Subcutaneous adipose tissue (tissue), 3 donors: Measurements from ENCODE around the gene IKZF1.

DNA sequence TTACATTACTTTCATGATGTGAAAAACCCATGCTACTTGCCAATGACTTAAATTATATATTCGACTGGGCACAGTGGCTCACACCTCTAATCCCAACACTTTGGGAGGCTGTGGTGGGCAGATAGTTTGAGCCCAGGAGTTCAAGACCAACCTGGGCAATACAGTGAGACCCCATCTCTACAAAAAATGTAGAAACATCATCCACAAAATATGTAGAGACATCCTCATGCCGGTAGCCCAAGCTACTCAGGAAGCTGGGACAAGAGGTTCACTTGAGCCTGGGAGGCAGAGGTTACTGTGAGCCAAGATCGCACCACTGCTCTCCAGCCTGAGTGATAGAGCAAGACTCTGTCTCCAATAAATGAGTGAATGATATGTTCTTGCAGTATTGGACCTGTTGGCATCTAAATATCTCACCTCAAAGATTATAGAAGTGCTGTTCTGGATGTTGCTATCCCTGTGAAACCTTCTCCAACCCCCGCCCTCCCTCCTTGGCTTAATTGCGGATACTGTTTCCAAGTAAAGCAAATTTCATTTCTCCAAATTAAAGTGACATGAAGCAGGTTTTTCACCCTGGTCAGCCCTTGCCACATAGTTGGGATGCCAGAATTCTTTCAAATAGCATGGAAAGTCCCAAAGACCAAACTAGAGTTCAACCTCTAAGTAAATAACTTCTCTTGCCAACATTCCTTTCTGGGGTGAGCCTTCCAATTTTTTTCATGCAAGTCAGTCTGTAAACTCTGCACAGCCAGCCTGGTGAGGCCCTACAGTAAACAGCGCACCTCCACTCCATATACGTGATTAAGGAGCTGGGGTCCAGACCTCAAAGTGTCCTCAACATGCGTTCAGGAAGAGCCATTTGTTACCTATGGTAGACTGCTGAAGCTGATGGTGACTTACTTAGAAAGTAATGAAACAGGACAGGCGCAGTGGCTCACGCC lies 22.8 kb upstream of the TNS3 start:
- PRO-cap = no peak
- RAMPAGE, long total RNA, 3 experiments = no peak in any of the 3 experiments

GRCh38 chr7:47623052-47623811 lies 41.3 kb upstream of the TNS3 start:
- PRO-cap = no peak
- RAMPAGE, long total RNA, 3 experiments = no peak in any of the 3 experiments

- PRO-cap = unidirectional peak, plus-strand start at chr7:47806931
- RAMPAGE, long total RNA, 3 experiments = start-site peak on the plus strand in 3 of 3 experiments, at chr7:47806954-47806991 at its widest, 5 to 12 reads per replicate
Observed at GRCh38 chr7:47806646-47807237, 141.5 kb downstream of the PKD1L1 start.

- PRO-cap = no peak
- RAMPAGE, long total RNA, 3 experiments = no peak in any of the 3 experiments
Observed at GRCh38 chr7:48110729-48111235, 21.7 kb downstream of the UPP1 start.

DNA sequence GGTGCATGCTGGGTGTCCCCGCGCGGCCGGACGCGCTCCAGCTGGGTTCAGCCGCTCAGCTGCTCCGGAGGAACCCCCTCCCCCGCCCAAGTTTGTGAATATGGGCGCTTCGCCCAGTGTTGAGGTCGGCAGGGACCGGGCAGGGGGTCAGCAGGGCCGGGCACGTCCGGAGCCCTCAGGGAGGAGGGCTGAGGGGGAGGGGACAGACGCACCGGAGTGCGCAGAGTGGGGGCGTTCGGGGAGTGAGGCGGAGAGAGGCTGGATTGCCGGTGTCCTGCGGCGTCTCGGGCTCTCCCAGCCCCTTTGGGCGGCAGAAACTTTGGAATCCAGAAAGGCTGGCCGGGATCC lies 684 bp downstream of the VWC2 start:
- PRO-cap = no peak
- RAMPAGE, long total RNA, 3 experiments = no peak in any of the 3 experiments

GRCh38 chr7:49775629-49776254 lies 2.3 kb downstream of the VWC2 start:
- PRO-cap = no peak
- RAMPAGE, long total RNA, 3 experiments = no peak in any of the 3 experiments

- PRO-cap = no peak
- RAMPAGE, long total RNA, 3 experiments = no peak in any of the 3 experiments
Observed at GRCh38 chr7:50204406-50205077, 100.0 kb upstream of the IKZF1 start.

GRCh38 chr7:50304384-50305372 lies at the start of gene IKZF1:
Gene IKZF1, plus strand, starts transcription at chr7:50304716.
- PRO-cap = bidirectional peak, plus-strand start at chr7:50304669, minus-strand start at chr7:50304594
- RAMPAGE, long total RNA, 3 experiments = no peak in any of the 3 experiments

- PRO-cap = no peak
- RAMPAGE, long total RNA, 3 experiments = no peak in any of the 3 experiments
Observed at GRCh38 chr7:50316104-50316701, 11.7 kb downstream of the IKZF1 start.

GRCh38 chr7:50316955-50317766 lies 12.6 kb downstream of the IKZF1 start:
- PRO-cap = no peak
- RAMPAGE, long total RNA, 3 experiments = no peak in any of the 3 experiments

DNA sequence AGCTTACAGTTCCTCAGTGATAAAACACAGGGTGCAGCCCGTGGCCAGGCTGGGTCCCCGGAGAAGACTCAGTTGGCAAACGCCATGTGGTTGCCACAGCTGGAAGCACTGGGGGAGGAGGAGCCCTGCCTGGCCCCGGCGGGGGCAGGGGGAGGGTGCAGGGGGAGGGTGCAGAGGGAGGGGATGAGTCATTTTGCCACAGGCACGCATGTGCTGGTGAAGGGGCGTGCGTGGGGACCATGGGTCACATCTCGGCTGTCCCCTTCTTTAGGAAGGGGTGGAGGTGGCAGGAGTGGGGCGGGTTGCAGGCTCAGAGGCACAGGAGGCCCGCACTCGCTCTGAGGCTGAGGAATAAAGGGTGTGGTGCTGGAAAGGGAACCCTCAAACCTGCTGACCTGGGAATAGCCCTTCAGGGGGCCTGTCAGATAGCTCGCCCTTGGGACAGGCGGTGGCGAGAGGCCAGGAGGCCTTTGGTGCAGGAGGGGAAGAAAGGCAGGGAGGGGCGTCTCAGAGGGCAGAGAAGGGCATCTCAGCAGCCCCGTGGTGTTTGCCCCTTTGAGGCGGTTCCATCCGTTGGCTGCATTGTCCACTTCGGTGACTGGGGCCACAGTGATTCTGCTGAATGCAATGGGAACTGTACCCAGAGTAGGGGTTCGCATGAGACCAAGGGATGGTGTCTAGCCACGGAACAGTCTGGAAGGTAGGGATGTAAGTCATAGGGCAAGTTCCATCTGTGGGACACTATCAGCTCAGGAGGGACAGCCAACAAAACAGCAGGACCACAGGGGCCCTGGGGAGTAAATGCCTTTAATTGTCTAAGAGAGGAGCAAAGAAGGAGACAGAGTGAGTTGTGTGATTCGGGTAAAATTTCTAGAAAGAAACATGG lies 31.8 kb downstream of the IKZF1 start:
- PRO-cap = no peak
- RAMPAGE, long total RNA, 3 experiments = start-site peak on the plus strand in 1 of 3 experiments, centred at position 563 of the sequence, 5 reads per replicate

GRCh38 chr7:50345830-50346589 lies 41.5 kb downstream of the IKZF1 start:
- PRO-cap = no peak
- RAMPAGE, long total RNA, 3 experiments = no peak in any of the 3 experiments

- PRO-cap = no peak
- RAMPAGE, long total RNA, 3 experiments = no peak in any of the 3 experiments
Observed at GRCh38 chr7:50450661-50451137, 549 bp upstream of the FIGNL1 start.

GRCh38 chr7:50614715-50615100 lies 49.5 kb upstream of the DDC start:
- PRO-cap = no peak
- RAMPAGE, long total RNA, 3 experiments = no peak in any of the 3 experiments

DNA sequence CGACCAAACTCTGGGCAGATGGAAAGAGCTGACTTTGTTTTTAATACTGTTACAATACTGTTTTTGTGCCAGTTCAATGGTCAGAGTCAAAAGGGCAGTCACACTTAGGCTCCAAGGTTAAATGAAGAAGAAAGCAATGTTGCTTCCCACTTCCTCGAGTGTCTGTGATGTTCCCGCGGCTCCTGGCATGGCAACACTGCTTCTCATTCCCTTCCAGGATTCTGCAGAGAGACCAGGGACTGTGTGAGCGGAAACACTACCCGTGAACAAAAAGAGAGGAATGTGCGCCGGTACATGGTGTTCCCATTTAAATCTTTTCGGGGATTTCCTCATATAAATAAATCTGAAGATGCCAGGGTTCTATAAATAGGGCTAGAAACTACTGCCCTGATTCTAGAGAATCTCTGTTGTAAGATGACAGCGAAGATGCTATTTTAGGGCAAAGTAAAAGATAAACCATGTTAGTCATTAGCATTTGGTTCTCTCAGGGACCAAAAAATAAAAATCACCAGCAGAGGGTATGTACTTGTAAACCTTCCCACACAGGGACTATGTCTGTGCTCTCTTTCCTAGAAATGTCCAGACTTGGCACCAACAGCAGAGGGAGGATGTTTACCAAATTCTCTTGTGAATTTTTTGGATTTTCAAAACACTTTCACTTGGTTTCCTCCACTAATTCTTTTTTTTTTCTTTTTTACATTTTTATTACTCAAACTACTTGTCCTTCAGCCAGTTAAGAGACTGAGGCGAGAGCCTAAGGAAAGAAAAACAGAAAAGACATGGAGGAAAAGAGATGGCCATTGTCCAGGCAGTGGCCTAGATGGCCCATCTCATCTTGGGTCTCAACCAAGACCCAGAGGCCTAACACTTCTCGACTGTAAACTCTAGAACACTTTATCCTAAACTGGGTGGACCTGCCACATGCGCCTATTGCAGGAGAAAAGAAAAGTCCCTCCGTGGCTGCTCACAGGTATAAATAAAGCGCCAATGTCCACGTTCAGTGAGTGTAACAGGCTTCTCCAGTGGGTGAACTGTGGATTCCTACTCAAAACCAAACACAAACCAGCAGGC lies 92.3 kb upstream of the DDC start:
- PRO-cap = unidirectional peak, minus-strand start at position 198 of the sequence
- RAMPAGE, long total RNA, 3 experiments = no peak in any of the 3 experiments

DNA sequence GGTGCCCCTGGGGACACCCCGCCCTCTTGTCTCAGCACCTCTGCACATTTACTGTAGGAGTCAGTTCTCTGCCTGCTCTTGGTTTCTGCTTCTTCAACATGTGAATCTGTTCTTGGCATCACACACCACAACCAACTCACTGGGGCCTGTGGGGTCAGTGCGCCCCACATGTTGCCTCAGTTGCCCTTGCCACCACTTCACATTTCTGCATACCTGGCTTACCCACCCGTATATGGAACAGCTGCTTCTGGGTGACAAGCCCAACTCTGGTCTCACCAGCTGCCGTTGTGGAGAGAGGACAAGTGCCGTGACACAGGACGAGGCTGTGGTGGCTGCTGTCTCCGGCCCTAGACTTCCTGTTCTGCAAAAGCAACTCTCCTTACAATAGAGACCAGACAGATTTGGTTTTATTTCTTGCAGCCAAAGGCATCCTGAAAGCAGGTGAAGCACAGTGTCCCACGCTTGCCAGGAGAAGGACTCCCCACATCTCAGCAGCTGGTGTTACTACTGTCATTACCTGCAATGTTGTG lies 96.4 kb upstream of the DDC start:
- PRO-cap = no peak
- RAMPAGE, long total RNA, 3 experiments = start-site peak on the minus strand in 1 of 3 experiments, centred at position 292 of the sequence, 7 reads per replicate

GRCh38 chr7:50690786-50691452 lies 91.8 kb downstream of the GRB10 start:
- PRO-cap = no peak
- RAMPAGE, long total RNA, 3 experiments = no peak in any of the 3 experiments

DNA sequence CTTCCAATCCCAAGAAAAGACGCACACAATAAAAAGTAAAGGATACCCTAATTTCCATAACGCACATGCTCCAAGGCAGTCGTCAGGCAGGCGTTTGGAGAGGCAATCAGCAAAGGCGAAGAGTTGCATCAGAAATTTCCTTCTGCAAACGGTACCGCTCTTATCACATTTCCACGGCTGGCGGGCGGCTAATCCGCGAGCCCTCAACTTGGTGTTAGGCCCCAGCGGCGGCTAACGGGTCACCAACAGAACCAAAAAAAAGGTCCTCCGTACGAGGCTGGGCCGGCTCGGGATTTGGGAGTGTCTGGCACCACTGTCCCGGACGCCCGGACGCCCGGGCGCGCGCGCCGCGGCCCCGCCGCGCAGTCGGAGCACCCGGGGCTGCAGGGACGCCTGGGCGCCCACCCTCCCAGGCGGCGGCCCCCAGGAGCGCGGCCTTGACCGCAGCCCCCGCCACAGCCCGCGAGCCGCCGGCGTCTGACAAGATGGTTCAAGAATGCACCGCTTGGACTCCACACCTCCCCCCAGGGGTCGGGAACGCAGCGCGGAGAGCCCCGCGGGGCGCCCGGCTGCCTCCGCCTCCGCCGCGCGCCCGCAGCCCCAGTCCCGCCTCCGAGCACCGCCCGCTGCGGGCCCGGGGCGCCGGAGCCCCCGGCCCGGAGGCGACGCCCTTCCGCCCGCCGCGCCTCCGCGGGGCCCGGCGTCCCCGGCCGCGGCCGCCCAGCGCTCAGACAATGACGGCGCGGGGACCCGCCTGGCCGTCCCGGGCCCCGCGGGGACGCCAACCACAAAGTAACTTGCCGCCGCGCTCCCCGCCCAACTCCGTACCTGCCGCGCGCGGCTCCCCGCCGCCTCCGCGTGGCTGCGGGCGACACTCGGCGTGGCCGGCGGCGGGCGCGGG lies 9.9 kb upstream of the GRB10 start:
- PRO-cap = bidirectional peak, plus-strand start at position 730 of the sequence, minus-strand start at position 479 of the sequence
- RAMPAGE, long total RNA, 3 experiments = no peak in any of the 3 experiments

GRCh38 chr7:50793297-50793910 lies 10.7 kb upstream of the GRB10 start:
- PRO-cap = bidirectional peak, plus-strand start at chr7:50793642, minus-strand start at chr7:50793453
- RAMPAGE, long total RNA, 3 experiments = no peak in any of the 3 experiments

GRCh38 chr7:50962955-50963376 lies 180.3 kb upstream of the GRB10 start:
- PRO-cap = no peak
- RAMPAGE, long total RNA, 3 experiments = no peak in any of the 3 experiments